Heart (tissue), 3 donors: Measurements from ENCODE around the genes NR3C1, TCERG1, GPR151 and SPINK1.

DNA sequence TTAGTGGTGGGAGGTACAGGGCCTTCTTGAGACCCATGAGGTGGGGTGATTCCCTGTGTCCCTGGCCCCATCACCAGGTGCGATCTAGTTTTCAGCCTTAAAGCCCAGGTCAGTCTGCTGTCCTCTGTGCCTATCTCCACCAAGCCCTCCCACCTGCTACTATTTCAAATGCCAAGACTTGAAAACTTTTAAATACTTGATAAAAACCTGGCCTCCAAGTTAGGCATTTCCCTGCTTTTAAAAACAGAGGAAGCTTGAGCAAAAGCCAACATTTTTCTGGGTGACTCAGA lies 56.4 kb downstream of the ARHGAP26 start:
- RAMPAGE, long total RNA, 2 experiments, result no peak in any of the 2 experiments

GRCh38 chr5:142828768-142829160 lies 58.6 kb downstream of the ARHGAP26 start:
- RAMPAGE, long total RNA, 2 experiments, result no peak in any of the 2 experiments

DNA sequence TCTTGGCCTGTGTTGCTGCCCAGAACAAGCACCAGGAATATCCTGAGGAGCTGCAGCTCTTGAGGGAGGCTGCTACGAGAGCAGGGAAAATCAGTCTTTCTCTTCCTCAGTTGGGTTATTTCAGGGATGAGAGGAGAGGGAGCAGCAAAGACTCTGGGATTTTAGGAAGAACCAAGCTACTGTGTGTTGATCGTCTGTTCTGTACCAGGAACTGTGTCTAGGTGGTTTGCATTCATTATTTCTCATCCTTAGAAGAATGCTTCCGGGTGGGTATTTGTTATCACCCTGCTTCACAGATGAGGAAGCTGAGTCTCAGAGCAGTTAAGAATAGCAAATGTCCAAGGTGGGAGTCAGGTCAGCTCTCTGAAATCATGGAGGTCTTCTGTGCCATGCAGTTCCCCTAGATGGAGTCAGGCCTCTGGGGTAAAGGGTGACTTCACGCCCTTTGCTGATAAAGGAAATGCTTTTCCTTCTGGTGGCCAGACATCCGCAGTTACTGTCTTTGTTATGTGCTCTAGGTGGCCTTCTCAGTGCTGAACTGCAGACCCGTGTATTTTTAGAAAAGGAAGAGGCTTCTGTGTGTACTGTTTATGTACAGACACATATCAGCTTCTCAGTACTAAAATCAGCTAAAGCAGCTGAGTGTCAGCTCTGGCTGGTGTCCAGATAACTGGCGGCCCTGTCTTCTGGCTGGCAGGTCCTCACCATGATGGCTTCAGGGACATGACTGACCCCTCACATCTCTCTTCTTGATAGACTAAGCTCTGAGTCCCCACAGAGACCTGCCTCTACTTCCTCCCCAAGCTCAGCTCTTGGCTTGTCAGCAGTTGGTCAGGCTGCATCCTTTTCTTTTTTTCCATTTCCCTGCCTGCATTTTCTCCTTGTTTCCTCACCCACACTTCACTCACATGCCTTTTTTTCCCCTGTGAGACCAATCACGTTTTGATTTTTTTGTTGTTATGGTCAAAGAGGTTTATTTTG lies 75.2 kb downstream of the ARHGAP26 start:
- RAMPAGE, long total RNA, 2 experiments, result no peak in any of the 2 experiments

DNA sequence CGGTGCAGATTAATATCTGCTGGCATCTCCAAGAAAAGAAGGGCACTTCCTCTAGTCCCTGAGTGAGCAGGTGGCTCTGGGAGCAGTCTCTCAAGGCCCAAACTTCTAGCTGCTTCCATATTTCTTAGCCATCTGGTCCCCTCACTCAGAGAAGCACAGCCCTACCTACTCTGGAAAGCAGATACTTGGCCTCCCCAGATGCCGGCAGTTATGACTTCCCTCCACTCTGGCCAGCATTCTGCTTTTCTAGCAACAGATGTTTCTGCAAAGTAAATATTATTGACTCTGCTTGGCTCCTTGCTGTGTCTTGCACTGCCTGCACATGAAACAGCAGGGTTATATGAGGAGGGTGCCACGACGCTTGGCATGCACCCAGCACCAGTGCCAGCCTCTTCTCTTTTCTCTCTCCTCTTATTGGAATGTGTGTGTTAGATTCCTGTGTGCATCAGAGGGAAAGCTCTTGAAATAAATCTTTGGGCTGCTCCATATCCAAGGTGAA lies 99.7 kb downstream of the ARHGAP26 start:
- RAMPAGE, long total RNA, 2 experiments, result no peak in any of the 2 experiments

DNA sequence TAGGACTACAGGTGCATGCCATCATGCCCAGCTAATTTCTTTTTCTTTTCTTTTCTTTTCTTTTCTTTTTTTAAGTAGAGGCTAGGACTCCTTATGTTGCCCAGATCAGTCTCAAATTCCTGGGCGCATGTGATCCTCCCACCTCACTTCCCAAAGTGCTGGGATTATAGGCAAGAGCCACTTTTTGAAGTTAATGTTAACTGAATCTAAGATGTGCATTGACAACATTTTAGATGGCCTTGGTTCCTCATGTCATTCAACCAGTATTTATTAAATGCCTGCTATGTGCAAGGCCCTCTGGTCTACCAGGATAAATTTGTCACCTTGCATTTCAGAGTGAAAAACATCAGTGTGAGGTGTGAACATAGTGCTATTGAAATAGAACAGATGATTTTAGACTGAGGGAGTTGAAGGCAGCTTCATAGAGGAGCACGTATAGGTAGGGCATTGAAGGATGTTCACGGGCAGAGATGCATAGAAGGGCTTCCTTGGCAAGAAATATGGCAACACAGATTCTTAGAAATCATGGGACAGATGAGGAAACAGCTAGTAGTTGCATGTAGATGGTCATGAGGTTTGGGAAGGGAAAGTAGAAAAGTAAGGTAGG lies 223.7 kb downstream of the ARHGAP26 start:
- RAMPAGE, long total RNA, 2 experiments, result no peak in any of the 2 experiments

DNA sequence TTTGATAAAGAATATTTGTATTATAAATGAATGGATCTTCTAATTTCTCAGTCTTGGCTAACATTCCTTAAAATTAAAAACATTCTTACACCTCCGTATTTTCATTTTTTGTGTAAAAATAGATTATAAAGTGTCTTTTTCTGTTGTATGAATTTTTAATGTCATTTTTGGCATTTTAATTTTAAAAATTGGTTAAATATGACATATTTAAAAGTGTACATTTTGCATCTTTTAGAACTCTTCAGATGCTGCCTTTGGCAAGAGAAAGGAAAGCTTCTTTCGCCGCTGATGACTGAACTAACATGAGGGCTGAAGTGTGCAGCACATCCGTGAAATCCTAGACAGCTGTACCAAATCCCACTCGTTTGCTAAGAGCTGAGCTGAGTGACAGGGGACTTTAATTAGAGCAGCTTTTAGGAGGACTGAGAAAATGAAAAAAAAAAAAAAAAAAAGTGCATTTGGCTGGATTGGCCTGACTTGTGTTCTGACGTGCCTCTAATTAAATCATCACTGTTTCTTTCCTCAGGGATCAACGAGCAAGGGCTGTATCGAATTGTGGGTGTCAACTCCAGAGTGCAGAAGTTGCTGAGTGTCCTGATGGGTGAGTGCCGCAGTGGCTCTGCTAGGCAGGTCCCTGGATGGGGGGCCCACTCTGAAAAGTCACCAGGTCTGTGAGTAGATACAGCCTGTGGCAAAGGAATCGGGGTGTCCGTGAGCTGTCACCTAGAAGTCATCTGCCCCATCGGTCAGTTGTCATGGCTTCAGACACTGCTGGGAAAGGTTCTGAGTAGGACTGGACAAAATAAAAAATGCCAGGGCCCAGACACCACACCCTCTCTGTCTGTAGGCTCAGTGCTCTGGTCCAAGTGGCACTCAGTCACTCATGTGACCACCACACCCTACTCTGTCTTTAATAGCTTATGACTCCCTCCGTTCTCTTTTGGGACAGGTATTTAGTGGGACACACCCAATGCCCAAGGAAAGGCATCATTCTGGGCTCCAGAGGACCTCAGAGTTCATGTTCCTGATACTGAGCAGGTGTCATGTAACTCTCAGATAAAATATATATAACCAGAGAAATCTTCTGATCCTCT lies 271.5 kb downstream of the ARHGAP26 start:
- RAMPAGE, long total RNA, 2 experiments, result no peak in any of the 2 experiments

GRCh38 chr5:143057619-143057850 lies 287.4 kb downstream of the ARHGAP26 start:
- RAMPAGE, long total RNA, 2 experiments, result no peak in any of the 2 experiments

GRCh38 chr5:143093807-143094483 lies 309.5 kb downstream of the NR3C1 start:
- RAMPAGE, long total RNA, 2 experiments, result no peak in any of the 2 experiments

DNA sequence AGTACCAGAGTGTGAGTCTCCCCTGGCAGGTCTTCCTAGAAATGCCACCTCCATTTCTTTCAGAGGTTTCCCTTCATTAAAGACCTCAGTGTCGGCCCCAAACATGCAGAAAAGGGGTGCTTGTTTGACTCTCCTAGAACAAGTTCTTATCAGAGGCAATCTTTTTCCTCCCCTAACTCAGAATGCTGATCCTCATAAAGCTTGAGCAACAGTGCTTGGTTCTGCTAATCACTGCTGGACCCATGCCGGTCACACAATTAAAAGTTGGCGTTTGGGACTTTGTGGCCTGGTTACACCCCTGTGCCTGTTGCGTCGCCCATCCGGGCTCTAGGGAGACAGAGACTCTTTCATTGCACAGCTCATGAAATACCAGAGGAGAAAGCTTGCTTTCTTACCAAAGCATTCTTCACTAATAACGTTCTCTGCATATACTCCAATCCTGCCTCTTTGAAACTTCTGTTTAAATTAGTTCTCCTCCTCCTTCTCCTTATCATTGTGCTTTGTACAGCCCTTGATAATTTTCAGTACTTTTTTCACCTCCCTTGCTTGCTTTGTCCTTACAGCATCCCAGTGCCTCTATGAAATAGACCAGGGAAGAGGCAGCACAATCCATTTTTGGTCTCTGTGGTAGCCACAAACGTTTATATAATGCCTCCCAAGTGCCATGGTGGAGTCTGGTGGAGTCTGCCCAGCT lies 301.0 kb downstream of the NR3C1 start:
- RAMPAGE, long total RNA, 2 experiments, result no peak in any of the 2 experiments

DNA sequence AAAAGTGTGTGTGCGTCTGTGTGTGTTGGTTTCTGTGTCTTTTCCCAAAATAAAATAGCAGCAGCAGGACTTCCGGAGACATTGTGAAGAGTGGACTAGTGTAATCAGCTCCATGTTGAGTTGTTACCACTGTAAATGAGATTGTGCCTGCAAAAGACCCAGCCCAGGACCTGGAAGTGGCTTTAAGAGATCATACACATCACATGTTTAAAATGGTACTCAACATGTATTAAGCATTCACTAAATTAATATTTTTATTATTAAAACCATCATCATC lies 189.3 kb downstream of the NR3C1 start:
- RAMPAGE, long total RNA, 2 experiments, result no peak in any of the 2 experiments

DNA sequence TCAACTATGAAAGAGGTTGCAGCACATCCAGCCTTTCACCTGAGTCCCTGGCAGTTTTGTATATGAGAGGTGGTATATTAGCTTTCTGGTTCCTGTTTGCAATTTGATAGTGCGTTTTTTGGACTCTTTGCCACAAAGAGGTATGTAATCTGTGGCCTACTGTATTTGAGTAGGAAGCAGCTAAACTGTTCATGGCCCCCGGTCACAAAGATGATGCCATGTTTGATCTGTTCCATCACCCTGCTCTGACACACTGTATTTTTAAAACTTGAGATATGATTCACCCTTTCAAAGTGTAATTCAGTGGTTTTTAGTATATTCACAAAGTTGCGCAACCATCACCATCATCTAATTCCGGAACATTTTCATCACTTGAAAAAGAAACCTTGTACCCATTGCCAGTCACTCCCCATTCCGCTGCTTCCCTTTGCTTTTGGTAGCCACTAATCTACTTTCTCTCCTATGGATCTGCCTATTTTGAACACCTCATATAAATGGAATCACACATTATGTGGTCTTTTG lies 141.8 kb downstream of the NR3C1 start:
- RAMPAGE, long total RNA, 2 experiments, result no peak in any of the 2 experiments

- RAMPAGE, long total RNA, 2 experiments, result no peak in any of the 2 experiments
Observed at GRCh38 chr5:143403165-143404178, at the start of gene NR3C1. Gene NR3C1, minus strand, starts transcription at chr5:143403686.

DNA sequence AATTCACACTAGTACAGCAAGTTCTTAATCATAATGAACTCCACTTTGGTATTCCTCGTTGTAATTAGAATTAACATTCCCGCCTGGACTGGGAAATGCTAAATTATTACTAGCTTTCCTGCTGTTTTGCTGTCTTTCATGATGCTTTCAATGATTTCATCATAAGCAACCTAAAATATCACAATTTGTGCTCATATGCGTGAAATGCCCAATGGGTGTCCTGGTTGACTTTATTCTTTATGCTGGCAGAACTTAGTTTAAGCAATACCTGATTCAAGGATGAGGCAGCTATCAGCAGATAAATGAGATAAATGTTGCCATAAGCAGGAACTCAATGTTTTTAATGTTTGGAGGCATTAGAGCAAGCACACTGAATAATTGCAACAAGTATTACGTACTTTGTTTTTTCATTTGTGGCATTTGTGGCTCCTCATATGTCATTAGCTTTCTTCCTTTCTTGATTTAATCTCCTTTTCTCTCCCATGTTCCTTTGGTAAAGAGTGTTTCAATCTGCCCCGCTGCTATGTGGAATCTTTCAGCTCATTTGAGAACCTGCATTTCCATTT lies 6.3 kb upstream of the NR3C1 start:
- RAMPAGE, long total RNA, 2 experiments, result no peak in any of the 2 experiments

DNA sequence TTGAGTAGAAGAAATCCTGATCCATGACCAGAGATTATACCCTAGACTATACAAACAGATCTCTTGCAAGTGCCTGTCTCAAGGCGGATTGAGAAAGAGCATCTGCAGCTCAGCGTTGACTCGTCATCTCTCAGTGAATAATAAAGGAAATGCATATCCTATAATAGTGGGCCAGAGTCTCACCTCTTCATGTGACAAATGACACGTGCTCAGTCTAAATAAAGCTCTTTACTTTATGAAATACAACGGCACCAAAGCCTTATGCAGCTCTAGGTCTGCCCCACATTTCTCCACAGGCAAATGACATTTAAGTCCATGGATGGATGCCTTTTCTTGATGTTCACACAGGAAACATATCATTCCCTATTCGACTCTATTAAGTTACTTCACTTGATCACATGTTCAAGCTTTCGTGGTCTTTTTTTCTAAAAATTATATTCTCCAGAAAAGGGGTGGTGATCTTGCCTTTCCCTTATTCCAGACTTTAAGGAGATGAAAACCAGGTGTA lies 179.5 kb upstream of the NR3C1 start:
- RAMPAGE, long total RNA, 2 experiments, result no peak in any of the 2 experiments

- RAMPAGE, long total RNA, 2 experiments, result no peak in any of the 2 experiments
Observed at GRCh38 chr5:145942137-145942602, 5.8 kb downstream of the SH3RF2 start.

GRCh38 chr5:146027584-146028187 lies 77.7 kb downstream of the PLAC8L1 start:
- RAMPAGE, long total RNA, 2 experiments, result no peak in any of the 2 experiments

DNA sequence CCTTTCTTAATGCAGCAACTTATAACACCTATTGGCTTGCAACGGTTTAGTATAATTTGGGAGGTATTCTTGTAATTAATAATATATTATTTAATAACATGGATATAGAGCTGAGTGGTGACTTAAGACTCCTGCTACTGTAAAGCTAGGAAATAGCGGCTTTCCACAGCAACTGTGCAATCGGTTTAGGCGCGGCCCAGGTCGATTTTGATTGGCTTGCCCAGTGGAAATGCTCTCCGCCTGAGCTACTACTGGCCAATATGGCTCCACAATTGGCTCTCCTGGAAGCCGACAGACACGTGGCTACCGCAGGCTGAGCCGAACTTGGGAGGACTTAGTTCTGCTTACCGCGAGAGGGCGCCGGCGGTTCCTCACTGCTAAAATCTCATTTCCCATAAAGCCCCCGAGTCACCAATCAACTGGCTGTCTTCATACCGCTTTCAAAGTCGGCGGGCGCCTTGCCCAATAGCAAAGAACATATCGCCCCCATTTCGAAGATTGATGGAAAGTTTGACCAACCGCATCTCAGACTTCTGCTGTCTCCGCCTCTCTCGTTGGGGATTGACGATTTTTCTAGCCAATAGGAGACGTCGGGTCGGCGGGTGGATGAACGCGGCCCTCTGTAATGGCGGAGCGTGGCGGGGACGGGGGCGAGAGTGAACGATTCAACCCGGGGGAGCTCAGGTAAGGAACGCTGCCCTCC lies at the start of gene TCERG1:
Gene TCERG1 (plus strand): TSS at position 609 of the 703 bp plus-strand sequence.
- RAMPAGE, long total RNA, 2 experiments, result start-site peak on the plus strand in 2 of 2 experiments, centred at positions 620 to 622 of the sequence, 111 to 264 reads per replicate

DNA sequence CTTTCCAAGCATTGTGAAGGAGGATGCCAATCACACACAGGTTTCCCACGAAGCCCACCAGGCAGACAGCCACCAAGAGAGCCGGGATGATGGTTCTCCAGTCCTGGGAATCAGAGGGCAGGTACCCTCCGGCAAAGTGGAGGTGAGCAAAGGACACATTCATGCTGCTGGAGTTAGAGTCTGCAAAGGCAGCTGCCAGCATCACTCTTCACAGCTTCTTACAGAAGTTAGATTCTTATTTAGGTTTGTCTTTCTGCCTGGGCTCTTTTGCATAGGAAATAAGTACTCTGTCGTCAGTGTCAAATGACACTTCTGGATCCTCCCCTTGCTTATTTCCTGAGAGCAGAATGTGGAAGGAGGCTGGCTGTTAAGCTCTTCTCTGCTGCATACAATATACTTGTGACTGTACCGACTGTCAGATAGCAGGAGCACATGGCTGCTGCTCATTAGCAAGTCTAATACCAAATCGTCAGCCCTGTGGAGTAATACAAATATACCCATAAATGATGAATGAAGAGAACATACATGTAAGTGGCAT lies at the start of gene GPR151:
Gene GPR151 (minus strand): TSS at position 279 of the 538 bp plus-strand sequence.
- RAMPAGE, long total RNA, 2 experiments, result no peak in any of the 2 experiments

GRCh38 chr5:147454995-147455899 lies 54.6 kb downstream of the DPYSL3 start:
- RAMPAGE, long total RNA, 2 experiments, result no peak in any of the 2 experiments

GRCh38 chr5:147831362-147832011 lies at the start of gene SPINK1:
Gene SPINK1, minus strand, starts transcription at chr5:147831671.
- RAMPAGE, long total RNA, 2 experiments, result no peak in any of the 2 experiments